A172 (cell line): ENCODE measurements around a stretch of chr11.

DNA sequence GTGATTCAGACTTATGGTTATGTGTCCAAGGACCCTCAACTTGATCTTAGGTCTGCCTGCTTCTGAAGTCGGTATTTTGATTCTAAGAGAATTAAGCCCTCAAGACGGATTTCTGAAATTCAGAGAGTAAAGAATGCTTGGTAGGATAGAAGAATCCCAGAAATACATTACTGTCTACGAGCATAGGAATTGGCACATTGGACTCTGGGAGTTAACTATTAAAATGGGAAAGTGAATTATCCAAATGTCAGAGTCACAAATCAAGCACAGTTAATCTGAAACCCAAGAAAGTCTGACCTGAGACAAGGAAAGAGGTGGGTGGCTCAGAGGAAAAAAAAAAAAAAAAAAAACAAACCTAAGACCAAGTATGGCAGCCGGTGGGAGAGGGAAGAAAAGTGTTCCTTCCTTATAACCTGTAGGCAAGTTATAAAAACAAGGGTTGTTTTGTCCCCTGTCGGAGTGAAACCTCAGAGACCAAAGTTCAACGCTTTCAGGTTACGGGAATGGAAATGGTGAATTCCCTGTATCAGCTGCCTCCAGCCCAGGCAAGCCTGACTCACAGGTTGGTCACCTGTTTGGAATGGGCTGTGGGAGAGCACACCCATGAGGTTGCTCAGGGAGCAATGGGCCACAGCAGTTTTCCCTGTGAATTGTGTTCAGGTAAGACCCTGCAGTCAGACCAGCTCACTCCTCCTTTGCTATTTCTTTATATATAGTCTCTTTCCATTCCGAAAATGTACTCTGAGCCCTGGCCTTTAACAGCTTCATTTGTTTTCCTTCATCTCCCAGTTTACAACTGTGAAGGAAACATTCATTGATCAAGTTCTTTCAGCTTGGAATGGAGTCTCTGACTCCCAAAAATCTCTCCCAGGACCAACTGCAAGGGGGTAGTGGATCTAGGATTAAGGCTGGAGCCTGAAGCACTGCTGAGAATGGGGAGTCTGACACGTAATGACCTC, 138.9 kb downstream of the ETS1 start:
- RAMPAGE, long total RNA = no peak

- RAMPAGE, long total RNA = no peak
These were observed 130.2 kb downstream of the ETS1 start for GRCh38 chr11:128457108-128457680.

DNA sequence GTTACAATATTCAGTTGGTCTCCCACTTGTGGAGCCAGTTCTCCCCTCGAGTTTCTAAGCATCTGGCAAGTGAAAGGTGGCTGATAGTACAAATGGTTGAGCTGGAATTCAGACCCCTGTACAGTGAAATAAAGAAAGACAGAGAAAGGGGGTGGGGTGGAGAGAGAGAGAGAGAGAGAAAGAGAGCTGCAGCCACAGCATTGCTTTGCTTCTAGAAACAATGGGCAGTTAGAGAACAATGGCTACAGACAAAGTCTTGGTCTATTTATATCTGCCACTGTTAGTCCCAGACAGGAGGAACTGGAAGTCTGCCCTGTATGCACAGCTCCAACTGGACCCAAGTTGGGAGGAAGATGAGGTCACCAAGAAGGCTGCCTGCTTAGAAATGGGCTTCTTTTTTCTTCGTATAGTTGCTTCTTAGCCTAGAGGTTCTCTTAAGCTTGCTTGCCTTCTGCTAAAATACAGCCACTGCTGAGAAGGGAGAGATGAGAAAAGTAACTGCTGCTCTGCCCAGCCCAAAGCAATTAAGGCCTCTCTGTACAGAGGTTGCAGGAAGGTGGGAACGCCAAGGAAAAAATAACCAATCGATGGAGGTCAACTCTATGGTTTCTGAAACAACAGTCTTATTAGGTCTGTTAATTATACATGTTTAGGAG, 85.4 kb downstream of the ETS1 start:
- RAMPAGE, long total RNA = no peak

- RAMPAGE, long total RNA = no peak
These were observed 84.6 kb downstream of the ETS1 start for GRCh38 chr11:128502737-128503202.

DNA sequence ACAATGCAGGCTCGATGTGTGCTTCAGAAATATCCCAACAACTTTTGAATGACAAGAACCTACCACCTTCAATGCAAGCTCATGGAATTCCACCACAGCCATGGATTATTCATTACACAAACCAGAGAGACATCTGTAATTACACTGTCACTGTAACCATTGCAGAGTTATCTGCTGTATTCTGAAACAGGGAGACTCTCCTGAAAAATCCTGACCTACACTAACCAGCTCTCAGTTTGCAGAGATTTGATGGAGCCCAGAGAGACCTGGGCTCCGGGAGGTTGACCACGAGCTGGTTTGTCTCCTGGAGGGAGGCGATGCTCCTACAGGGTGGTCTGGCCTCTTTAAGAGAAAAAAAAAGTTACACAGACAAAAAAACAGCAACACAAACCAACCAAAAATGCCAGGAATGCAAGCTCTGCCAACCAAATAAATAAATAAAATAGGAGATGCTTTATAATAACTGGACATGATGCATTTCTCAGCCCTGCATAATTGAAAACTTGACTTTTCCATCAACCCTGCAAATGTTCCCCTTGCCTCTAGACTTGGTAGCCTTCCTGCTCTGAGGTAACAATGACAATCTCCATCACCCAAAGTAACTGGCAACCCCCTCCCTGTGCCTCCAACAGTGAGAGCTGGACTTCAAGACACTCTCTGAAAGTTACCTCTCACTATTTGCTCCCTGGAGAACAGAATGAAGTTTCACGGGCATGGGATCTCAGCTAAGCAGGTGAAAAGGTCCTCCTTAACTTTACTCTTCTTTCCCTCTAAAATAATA, 69.7 kb downstream of the ETS1 start:
- RAMPAGE, long total RNA = no peak

- RAMPAGE, long total RNA = no peak
These were observed 67.1 kb downstream of the ETS1 start for GRCh38 chr11:128520097-128520820.

DNA sequence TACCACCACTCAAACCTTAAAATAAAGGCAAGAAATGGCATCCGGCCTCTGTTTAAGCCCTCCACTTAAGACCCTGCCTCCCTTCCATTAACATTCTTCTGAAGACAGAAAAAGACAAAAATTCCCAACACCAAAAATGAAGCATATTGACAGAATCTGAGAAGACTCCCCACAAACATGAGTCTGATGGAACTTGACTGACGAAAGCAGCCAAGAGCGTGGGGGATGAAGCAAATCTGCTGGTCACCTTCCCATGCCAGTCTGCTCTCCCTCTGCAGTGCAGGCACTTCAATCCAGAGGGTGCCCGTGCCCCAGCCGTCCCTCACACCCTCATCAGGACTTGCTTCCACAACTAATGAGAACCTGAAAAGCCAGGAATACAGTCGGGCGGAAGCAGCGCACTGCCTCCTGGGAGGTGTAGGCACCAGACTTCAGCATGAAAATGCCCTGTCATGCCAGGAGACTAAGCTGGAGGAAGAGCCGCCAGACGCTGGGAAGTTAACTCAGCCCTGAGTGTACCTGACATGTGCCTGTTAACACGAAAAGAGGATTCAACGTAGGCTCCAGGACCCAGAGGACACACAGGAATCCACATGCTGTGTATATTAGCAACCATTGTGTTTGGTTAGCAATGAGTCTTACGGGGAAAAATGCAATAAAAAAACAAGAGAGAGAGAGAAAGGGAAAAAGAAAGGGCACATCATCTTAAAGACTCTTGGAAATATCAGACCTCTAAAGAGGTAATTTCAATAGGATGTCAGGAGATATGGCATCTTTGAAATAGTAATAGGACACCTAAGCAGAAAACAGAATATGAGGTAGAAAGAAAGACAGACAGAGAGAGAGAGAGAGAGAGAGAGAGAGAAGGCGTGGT, 40.1 kb upstream of the FLI1 start:
- RAMPAGE, long total RNA = no peak

DNA sequence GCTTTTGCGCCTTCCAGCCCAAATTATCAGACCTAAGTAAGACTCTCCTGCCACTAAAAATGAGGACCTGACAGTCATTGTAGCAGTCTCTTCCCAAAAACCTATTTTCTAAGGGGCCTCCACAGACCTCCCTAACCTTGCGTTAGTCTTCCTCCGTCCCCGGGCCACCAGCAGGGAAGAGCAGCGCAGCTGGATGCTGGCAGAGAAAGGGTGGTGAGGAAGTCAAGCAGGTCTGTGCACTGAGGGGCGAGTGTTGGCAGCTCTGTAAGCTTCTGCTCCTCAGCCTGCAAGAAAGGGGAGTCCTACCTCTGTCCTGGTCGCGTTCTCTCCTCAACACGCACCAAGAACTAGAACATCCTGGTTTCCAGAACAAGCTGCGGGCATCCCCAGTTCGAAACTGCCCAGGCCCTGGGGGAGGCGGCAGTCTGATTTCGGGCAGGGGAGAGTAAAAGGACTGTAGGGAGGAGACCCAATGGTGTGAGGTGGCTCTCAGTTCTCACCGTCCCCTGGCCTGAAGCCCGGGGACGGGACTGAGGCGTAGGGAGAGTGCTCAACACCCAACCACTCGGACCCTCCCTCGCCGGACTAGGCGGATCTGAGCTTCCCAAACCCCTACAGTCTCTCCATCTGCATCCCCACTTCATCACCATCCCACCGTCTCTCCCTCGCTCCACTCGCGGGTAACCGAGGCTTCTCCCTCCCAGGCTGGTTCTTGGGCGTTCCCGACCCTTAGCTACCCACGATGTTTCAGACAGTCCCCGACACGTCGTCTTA, 7.8 kb upstream of the FLI1 start:
- RAMPAGE, long total RNA = no peak

GRCh38 chr11:128686695-128687207, 7.1 kb upstream of the FLI1 start:
- RAMPAGE, long total RNA = no peak

DNA sequence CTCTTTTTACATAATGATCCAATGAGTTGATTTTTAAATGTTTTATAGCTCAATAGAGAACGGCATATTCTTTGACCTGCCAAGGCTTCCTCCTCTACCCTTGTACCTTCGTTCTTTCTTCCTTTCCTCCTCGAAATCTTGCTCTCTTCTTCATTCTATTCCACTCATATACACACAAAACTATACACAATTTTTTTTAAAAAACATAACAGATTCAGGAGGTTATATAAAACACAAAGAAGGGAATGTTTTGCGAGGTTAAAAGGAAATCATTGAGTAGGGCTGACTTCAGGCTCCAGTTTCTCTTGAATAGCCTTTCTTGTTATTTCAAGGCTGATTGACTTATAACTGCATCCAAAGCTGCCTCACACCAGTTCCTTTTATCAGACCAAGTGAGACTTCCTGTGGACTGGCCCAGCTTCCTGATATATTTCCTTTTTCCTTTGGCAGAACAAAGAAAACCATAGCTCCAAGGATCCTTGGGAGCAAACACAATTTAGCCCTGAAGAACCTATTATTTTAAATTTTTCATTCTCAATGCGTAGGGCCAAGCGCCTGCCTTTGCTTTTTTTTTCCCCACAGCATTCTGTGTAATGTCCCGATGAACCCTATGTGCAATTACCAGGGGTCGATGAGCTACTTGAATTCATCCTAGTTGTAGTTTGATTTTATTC, 11.6 kb downstream of the FLI1 start:
- RAMPAGE, long total RNA = no peak

- RAMPAGE, long total RNA = no peak
These were observed 23.6 kb downstream of the FLI1 start for GRCh38 chr11:128717358-128717984.

DNA sequence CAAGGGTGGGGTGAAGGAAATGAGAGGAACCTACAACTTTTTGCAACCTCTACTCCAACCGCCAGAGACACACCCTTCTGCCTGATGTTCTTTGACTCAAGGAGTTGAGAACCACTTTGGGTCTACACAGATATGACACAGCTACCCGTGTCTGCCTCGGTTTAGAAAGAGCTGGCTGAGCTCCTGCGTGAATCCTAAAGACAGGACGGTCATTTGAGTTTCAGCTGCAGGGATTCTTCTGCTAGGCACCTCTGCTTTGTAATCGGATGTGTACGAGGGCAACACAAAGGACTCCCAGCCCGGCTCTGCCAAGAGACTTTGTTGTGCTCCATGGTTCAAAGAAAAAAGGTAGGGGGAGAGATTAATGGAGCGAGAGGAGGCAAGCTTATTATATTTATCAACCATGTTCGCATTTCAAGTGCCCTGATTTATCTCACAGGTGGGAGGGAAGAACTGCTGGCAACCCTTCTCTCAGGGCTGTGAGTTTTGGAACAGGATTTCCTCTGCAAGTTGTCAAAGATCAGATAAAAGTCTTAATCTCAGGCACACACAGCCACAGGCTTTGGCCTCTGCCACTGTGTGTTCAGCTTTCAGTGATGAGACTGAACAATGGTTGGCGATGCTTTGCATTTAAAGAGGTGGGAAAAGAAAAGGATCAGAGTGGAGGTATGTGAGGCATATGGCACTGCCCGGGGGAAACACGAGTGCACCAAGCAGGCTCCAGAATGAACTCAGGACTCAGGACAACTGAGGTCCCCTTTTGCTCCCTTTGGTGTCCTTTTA, 35.2 kb downstream of the FLI1 start:
- RAMPAGE, long total RNA = no peak

DNA sequence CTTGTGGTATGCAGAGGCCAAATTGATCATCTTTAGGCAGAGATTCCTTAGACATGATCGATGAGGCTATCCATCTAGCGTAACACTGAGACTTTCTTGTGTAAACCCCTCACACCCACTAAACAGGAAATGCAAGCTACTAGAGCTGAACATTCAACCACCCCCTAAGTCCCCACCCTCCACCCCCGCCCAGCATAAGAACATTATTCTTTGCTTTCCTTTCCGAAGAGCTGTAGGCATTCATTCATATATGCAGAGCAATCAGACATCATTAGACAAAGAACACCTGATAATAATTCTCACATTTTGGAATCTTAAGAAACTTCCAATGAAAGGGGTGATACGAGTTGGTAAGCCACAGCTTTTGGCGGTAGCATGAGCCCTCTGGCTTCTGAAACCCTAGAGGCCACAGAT, 42.1 kb downstream of the FLI1 start:
- RAMPAGE, long total RNA = no peak

GRCh38 chr11:128786802-128787433, 80.2 kb downstream of the KCNJ1 start:
- RAMPAGE, long total RNA = no peak

- RAMPAGE, long total RNA = no peak
These were observed 2.5 kb downstream of the KCNJ5 start for GRCh38 chr11:128893411-128894215.

DNA sequence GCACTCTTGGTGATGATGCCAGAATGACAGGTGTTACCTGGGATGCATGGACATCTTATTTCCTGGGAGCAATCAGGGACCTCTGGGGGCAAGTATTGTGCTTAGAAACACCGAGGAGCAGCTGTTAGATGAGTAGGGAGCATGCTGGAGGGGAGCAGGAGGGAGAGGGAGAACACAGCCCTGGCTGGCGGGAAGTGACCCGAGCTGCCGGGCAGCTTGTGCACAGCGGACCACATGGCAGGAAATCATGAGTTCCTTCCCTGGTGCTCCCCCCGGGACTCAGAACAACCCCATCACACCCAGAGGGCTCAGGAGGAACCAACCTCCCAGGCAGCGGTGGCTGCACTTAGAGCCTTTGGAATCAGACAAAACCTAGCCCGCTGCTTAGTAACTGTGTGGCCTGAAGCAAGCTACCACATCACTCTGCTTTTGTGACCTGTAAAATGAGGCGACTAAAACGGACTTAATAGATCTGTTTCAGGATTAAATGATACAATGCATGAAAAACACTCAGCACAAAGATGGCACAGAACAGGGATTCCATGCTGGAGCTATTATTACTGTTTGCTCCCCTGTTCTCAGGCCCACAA, 12.6 kb downstream of the KCNJ5 start:
- RAMPAGE, long total RNA = no peak

DNA sequence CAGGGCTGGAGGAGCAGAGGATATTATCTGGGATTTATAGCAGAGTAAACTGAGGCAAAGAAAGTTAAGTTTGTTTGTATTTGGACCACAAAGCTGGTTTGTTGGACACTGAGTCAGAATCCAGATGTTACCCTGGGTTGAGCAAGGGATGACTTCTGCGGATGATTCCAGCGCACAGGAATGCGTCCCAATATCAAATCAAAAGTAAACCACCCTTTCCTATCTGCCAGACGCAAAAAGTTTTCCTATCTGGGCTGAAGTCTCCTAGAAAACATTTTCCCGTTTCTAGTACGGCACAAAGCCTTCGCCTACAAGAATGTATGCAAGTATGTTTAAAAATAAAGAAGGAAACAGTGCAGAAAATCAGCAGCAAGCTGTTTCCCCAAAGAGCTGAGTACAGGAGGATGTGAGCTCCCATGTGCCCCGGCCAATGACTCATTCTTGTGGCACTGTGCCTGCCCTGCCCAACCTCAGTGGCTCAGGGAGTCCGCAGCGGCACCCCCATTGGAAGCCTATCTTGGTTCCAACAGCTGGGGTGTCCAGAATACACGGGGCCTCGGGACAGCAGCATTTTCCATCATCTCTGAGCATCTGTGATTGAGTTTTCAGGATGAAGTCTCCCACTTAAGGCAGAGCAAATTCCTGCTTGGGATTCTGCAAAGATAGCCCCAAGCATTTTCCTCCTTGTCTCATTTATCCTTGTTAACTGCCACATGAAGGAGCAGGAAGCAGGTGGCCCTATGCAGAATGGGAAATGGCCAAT, 17.3 kb downstream of the KCNJ5 start:
- RAMPAGE, long total RNA = no peak

GRCh38 chr11:129030850-129031312, 88.2 kb upstream of the TP53AIP1 start:
- RAMPAGE, long total RNA = no peak

- RAMPAGE, long total RNA = no peak
These were observed 11.5 kb upstream of the BARX2 start for GRCh38 chr11:129364049-129364721.

DNA sequence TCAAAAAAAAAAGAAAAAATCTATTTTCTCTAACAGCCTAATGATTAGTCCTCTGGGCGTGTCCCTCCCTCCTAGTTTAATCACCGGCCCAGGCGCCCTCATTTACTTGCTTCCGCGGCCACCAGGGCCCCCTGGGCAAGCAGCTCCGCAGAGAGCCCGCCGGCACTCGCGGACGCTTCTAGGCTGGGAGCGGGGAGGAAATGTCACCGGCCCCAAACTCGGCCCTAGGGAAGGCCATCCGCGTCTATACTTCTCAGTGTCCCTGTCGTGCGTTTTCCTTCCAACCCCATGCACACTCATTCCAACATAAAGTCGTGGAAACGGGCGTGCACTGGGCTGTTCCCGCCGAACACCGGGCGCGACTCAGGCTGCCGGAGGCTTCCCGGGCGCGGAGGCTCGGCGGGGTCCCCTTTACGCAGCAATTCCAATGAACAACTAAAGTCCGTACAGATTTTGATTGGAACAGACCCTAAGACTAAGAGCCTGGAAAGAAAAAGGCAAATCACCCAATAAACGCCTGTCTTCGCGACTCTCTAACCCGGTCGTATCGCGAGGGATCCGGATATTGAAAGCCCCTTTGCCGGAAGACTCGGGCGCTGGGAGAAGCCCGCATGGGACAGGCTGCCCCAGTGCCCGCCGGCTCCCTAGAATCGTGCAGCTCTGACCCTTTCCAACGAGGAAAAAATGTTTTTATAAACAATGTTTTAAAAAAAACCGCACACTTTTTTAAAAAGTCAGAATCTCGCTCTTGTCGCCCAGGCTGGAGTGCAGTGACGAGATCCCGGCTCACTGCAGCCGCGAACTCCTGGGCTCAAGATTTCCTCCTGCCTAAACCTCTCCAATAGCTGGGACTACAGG, 1.4 kb upstream of the BARX2 start:
- RAMPAGE, long total RNA = no peak